Mesenchymal stem cell of adipose (primary cell): Measurements from ENCODE around the gene S100PBP.

DNA sequence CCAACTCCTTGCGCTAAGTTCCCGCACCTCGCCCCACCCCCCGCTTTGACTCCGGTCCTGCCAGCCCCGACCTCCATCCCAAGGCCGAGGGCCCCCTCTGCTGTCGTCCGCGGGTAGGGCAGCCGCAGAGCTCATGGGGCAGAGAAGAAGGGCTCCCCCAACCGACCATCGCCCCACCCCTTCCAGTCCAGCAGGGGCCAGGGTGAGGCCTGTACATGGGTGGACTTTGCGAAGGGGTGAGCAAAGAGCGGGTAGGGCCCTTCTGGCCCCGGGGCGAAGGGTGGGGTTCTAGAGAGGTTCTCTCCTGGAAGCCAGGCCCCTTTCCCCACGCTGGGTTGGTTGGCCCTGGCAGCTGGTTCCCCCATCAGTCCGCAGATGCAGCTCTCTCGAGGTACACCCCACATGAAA is 25.1 kb upstream of the ADGRB2 start:
- CAGE, long polyA plus RNA = no peak

- CAGE, long polyA plus RNA = no peak
Observed at GRCh38 chr1:31802468-31803058, 13.3 kb downstream of the SPOCD1 start.

DNA sequence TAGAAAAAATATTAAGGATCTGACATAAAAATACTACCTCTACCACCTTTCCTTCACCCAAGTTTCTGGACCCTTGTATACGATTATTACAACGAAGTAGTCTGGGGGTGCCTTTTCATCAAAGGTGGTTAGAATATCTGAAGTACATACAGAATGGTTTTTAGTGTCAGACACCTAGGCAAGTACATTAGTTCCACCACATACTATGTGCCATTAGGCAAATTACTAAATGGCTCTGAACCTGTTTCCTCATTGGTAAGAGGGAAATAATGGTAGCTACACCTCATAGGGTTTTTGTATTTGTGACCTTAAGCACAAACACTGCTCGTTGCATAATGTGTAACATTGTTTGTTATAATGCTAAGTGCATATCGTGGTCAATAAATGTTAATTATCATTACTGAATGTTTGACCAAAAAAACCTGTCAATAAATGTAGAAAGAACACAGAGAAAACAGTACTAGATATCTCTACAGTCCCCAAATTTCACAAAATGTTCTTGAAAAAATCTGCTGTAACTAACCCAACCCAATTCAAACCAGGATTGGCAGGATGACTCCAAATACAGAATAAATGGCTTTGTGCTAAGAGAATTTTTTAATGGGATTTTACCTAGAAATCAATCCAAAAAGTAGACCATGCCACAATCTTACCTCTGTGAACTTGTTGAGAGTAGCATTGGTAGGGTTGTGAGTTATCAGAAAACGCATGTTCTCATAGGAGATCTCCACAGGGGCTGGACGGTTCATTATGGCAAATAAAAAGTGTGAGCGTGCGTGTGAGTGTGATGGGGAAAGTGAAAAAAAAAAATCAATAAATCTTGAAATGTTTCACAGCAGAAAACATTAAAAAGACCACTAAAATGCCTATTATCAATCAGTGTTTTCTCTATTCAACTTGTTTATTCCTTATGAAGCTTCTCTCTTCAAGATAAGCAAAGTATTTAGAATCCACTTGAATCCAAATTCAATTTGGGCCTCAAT is 19.6 kb downstream of the PTP4A2 start:
- CAGE, long polyA plus RNA = no peak

DNA sequence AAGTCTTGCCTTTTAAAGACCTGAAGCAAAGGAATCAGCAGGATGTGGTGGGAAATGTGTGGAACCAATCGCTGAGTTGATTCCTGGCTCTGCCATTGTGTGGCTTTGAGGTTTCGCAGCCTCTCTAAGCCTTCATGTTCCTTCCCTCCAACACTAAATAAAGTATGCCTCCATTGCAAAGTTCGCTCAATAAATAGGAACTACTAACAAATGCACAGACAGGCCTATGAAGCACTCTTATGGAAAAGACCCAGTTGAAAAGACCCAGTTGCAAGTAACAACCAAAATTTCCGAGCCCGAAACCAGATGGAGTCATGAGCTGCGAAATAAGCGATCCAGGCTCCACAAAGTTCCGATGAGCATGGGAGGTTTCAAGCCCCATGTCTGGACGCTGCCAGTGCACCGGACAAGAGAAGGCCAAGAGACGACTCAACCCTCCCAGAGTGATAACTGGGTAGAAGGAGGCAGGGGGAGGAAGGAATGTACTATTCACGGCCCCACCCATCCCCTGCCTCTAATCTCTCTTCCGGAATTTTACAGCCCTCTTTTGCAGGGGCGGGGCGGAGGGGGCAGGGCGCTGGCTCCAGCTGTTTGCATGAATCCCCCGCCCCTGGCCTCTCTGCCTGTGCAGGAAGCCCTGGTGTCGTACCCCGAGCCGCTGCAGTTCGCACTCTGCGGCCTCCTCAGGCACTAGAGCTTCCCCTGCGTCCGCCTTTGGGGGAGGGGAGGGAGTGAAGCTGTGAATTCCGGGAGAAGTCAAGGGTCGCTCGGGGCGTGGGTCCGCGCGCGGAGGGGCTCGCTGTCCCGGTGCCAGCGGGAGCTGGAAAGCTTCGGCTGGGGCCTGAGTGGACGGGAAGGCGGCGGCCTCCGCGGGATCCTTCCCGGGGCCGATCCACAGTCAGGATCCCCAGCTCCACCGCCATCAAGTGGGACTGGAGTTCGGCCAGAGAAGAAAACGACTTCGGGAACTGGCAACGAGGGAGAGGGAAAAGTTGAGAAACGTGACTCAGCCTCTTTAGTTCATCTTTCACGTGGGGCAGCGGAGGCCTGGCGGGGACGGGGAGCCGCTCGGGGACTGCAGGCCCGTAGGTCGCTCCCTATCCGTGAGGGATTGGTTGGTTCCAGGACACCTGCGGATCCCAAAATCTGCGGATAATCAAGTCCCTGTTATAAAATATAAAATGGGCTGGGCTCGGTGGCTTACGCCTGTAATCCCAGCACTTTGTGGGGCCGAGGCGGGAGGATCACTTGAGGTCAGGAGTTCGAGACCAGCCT is 6.2 kb upstream of the PTP4A2 start:
- CAGE, long polyA plus RNA = no peak

- CAGE, long polyA plus RNA = no peak
Observed at GRCh38 chr1:31954583-31955280, 16.6 kb upstream of the PTP4A2 start.

DNA sequence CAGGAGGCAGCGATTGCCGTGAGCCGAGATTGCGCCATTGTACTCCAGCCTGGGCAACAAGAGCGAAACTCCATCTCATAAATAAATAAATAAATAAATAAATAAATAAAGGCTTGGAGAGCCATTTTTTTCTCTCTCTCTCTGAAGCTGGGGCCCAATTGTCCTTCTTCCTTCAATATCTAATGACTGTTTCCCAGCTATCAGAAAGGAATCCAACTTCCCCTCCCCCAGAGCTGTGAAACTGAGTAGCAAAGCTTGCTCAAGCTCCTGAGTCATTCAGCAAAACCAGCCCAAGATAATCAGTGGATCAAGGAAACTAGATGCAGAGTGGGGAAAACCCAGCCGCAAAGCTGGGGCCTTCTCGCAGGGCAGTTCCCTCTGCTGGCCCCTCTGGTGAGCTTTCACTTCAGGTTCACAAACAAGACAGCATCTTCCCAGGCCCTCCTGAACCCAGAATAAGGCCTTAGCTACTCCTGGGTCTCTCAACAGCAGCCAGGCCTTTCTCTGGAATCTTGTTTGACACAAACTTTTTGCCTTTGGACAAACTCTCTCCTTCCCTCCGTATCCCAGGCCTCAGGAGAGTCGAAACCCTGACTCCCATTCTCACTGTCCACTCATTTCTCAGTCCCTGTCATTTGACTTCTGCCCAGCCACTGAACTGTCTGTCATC is 17.8 kb upstream of the PTP4A2 start:
- CAGE, long polyA plus RNA = no peak

DNA sequence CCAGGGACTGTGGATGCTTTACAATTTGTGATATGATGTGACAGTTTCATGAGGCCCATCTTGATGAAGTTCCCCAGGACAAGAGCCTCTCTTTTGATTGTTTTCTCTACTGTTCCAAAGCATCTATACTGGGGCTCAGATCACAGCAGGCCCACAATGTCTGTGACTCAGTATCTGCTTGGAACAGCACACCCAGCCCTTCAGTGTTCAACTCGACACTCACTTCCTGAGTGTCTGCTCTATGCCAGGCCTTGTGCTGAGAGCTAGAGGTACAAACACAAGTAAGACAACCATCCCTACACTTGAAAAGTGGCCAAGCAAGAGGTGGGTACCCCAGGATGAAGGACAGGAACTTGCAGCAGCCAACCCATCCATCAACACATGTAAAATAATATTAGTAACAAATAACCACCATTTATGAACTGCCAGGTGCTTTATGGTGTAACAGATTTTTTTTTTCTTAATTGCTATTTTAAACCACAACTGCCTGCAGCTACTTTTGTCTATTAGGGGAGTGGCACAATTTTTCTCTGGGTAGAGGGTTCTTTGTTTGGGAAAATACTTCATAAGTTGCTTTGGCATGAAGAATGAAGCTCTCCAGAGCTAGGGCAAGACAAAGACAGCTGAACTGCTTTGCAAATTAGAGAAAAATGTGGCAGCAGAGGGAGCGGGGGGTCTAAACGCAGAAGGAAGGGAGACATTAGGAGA is 28.8 kb upstream of the KHDRBS1 start:
- CAGE, long polyA plus RNA = no peak

GRCh38 chr1:32008986-32009544 is 4.6 kb upstream of the KHDRBS1 start:
- CAGE, long polyA plus RNA = no peak

- CAGE, long polyA plus RNA = no peak
Observed at GRCh38 chr1:32066126-32067232, 6.3 kb upstream of the TMEM39B start.

DNA sequence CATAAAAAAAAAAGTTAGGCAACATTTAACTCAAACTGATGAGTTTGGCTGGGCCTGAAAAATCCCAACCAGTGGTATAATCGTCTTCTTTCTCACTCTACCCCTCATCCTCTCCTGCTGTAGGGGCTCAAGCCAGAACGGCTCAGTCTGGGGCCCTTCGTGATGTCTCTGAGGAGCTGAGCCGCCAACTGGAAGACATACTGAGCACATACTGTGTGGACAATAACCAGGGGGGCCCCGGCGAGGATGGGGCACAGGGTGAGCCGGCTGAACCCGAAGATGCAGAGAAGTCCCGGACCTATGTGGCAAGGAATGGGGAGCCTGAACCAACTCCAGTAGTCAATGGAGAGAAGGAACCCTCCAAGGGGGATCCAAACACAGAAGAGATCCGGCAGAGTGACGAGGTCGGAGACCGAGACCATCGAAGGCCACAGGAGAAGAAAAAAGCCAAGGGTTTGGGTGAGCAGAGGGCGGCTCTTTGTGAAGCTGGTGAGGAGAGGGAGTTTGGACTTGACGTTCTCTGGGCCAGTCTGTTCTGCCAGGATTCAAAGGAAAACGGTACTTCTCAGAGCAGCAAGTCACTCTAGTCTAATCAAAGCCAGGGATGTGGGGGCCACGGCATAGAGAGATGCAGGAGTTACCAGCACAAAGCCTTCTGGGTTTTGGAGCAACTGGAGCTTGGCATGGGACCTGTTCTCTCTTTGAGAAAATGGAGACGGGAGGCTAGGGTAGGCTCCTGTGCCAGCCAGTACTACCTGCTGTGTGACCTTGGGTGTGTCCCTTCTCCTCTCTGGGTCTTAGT is 1.8 kb downstream of the TXLNA start:
- CAGE, long polyA plus RNA = no peak

GRCh38 chr1:32220508-32221400 is 1.4 kb downstream of the TMEM234 start:
- CAGE, long polyA plus RNA = no peak

- CAGE, long polyA plus RNA = no peak
Observed at GRCh38 chr1:32413973-32414502, 19.8 kb upstream of the BSDC1 start.

DNA sequence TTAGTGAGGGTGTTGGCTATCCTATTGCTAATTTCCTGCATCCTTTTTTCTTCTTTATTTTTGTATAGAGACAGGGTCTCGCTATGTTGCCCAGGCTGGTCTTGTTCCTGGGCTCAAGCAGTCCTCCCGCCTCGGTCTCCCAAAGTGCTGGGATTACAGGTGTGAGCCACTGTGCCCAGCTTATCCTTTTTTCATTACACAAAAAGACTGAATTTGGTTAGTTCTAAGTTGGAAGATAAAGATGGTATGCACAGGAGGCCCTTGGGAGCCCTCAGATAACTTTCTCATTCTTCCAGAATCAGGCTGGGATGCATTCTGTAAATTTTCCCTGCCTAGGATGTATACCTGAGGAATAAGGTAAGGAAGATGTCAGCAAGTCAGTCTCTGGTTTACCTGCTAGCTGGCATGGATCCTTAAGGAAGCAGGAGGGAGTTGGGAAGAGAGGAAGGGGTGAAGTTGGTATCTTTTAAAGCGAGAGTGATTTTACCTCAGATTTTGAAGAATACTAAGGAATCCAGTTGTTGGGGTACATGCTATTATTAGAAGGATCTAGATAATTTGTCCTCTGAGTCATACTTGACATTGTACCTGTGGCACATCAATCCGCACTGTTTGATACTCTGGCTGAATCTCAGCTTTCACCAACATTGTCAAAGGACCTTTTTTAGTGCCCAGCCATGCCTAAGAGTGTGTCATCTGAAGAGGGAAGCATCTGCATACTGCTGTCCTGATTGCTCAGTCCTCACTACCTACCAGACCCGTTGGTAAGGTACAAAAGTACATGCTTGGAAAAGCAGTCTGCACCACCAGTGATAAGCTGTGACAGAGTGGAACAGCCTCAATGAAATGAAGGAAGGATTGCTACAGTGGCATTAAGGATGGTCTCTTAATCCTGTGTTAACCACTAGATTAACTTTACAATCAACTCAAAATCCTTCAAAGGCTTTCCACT is 17.3 kb downstream of the SYNC start:
- CAGE, long polyA plus RNA = no peak

DNA sequence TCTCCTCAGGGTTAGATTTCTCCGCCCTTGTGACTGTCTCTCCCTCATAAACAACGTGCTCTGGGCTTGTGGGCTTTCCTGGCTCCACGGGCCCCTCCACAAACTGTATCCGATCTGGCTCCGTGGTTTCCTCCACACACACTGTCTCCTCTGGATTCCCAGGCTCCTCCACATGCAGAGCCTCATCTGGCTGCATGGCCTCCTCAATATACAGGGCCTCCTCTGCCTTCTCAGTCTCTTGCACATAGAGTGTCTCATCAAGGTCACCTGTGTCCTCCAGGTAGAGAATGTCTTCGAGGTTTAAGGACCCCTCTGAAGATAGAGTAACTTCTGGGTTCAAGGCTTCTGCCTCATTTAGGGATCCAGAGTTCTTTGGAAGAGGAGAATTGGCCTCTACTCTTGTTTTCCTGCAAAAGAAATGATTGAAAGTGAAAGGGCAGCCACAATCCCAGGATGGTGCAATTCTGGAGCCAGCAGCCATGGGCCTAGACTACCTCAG is 6.9 kb downstream of the SYNC start:
- CAGE, long polyA plus RNA = no peak

GRCh38 chr1:32766297-32767065 is 24.9 kb downstream of the KIAA1522 start:
- CAGE, long polyA plus RNA = no peak

GRCh38 chr1:32770214-32770740 is 28.6 kb downstream of the KIAA1522 start:
- CAGE, long polyA plus RNA = no peak

DNA sequence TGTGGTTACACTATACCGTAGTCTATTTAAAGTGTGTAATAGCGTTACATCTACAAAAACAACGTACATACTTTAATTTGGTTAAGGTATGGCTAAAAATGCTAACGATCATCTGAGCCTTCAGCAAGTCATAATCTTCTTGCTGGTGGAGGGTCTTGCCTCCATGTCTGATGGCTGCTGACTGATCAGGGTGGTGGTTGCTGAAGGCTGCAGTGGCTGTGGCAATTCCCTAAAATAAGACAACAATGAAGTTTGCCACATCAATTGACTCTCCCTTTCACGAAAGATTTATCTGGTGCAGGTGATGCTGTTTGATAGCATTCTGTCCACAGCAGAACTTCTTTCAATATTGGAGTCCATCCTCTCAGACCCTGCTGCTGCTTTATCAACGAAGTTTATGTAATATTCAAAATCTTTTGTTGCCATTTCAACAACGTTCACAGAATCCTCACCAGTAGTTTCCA is 15.8 kb downstream of the YARS1 start:
- CAGE, long polyA plus RNA = no peak

GRCh38 chr1:32817446-32818496 is at the start of gene S100PBP:
S100PBP (plus strand) TSS chr1:32817653.
- CAGE, long polyA plus RNA = no peak

- CAGE, long polyA plus RNA = no peak
Observed at GRCh38 chr1:32907398-32907939, 6.3 kb upstream of the TMEM54 start.

- CAGE, long polyA plus RNA = no peak
Observed at GRCh38 chr1:32991411-32991803, 26.8 kb upstream of the RNF19B start.